Osteoblast (primary cell): Measurements from ENCODE around the genes WDR17, SPATA4, VEGFC and CDKN2AIP.

GRCh38 chr4:173318753-173318952, 15.5 kb downstream of the HMGB2 start:
- CAGE, long polyA plus RNA, result no peak
- RRBS, result no CpG with 5 or more reads among the region's 1 CpG

DNA sequence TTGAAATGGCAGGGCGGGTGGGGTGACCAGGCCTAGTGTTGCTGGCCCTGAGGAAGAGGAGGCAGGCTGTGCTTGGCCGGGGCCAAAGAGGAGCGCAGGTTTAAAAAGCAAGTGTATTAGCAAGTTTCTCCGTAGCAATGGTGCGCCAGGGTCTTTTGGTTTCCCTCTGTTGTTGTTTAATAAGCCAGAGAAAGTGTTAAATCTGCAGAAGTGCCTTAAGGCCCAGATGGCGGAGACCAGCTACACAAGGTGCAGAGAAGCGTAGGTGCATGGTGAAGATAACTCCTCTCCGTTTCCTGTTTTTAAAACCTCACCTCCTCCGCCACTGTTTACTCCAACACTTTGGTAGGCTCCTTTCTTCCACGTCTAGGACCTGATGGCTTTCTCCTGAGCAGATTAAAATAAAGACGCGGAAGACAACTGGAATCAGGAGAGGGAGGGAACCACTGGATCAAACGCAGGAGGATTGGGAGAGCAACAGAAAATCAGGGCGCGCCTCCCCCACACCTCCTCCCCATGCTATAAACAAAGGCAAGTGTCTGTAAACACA, 5.3 kb downstream of the HAND2 start:
- CAGE, long polyA plus RNA, result no peak
- RRBS, result no CpG with 5 or more reads among the region's 15 CpGs

- CAGE, long polyA plus RNA, result no peak
- RRBS, result 2% methylated on average over 44 of the region's 121 CpGs
These were observed 861 bp downstream of the HAND2 start for GRCh38 chr4:173528834-173529901.

GRCh38 chr4:173925304-173925821, 358.1 kb downstream of the FBXO8 start:
- CAGE, long polyA plus RNA, result no peak
- RRBS, result no CpG with 5 or more reads among the region's 2 CpGs

DNA sequence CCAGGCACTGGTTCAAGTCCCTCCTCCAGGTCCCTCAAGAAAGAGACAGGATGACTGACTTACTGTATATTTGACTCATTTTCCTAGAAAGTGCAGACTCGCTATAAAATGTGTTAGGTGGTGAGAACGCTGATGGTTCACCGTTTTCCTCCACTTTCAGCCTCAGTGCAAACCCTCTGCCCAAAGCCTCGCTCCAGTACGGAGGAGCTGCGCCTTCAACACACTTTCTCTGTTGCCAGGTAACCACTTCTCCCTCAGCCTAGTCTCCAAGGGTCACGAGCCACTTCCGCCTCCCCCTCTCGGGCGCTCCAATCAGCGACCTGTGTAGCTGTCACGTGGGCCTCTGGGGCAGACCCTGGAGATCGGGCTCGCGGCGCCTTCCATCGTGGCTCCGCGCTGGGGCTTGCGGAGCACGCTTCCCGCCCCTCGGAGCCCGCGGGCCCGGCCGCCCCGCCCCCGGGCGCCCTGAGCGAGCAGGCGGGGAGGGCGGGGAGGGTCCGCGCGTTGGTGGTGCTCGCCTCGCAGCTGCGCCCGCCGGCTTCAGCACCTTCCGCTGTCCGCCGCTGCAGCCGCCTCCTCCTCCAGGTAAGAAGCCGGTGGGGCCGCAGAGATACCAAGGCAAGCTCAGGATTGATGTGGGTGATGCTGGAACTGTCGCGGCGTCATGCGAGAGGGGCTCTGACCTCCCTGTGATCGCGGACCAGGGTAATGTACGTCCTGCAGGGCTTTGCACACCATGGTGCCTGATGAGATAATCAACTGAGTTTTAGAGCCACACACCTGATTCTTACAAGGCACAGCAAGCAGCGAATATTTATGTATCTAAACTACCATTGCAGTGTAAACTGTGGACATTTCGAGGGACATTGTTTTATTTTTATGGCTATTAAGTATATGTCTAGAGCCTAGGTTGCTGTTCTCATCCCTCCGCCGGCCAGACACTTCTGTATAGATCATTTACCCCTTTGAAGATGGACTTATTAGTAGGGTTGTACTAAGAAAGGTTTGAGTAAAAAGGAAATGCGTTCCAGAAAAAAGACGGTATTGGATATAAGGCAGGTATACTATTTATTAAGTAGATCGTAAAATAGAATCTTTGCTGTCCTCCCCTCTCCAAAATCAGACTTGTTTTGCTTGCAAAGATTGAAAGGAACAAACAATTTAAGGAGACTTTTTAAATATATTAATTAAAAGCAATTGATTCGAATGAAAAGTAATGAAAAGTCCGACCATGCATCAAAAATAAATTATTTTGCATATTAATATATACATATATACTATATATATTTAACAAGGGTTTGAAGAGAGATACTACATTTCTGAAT, at the start of gene WDR17:
Gene WDR17 (plus strand): TSS at position 347 of the 1,325 bp plus-strand sequence.
- CAGE, long polyA plus RNA, result no peak
- RRBS, result 2% methylated on average over 16 of the region's 63 CpGs

- CAGE, long polyA plus RNA, result no peak
- RRBS, result no CpG with 5 or more reads among the region's 36 CpGs
These were observed at the start of gene SPATA4 for GRCh38 chr4:176195338-176195842. Gene SPATA4 (minus strand): TSS chr4:176195585.

DNA sequence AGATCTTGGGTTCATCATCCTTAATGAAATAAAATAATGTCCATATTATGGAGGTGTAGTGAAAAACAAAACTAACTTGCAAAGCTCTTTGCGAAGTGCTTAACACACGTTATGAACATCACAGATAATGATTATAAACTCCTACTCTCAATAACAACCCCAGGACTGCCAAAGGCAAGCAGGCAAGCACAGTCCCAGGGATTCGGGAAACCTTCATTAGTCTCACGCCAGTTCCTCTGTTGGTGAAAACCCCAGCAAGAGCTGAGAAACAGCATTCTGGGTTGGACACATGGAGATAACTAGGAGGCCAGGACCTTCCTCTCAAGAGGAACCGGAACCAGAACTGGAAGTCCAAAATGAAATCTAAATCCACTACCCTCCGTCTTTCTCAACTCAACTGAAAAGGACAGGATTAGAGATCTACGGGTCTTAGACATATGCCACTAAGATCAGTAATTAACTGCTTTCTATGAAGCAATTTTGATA, 3.8 kb downstream of the VEGFC start:
- CAGE, long polyA plus RNA, result no peak
- RRBS, result no CpG with 5 or more reads among the region's 7 CpGs

GRCh38 chr4:176792684-176793380, at the start of gene VEGFC:
Gene VEGFC (minus strand): TSS chr4:176792922.
- CAGE, long polyA plus RNA, result no peak
- RRBS, result 2% methylated on average over 39 of the region's 69 CpGs

GRCh38 chr4:177533374-177533756, 91.1 kb upstream of the AGA start:
- CAGE, long polyA plus RNA, result no peak

DNA sequence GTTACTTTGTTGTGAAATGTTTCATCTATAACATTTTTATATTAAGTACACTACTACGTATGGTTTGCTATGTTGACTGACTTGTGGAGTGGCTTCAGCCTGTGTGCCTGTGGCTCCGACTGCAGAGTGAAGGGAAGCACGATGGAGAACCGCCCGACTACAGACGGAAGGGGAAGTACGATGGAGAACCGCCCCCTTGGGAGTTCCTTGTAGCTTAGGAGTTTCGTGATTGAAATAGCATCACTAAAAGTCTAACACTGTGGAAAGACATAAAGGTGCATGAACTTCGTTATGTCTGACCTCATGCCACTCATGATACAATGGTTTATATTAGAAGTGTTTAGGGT, 595.6 kb upstream of the AGA start:
- CAGE, long polyA plus RNA, result no peak
- RRBS, result no CpG with 5 or more reads among the region's 10 CpGs

DNA sequence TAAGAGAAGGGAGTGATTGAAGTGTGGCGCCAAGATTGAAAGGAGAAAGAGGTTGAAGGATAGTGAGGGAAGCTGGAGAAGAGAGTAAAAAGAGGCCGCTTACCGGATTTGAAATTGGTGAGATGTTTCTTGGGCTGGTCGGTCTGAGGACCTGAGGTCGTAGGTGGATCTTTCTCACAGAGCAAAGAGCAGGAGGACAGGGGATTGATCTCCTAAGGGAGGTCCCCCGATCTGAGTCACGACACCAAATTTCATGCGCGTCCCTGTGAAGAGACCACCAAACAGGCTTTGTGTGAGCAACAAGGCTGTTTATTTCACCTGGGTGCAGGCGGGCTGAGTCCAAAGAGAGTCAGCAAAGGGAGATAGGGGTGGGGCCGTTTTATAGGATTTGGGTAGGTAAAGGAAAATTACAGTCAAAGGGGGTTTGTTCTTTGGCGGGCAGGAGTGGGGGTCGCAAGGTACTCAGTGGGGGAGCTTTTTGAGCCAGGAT, 1727.7 kb upstream of the AGA start:
- CAGE, long polyA plus RNA, result no peak
- RRBS, result no CpG with 5 or more reads among the region's 13 CpGs

DNA sequence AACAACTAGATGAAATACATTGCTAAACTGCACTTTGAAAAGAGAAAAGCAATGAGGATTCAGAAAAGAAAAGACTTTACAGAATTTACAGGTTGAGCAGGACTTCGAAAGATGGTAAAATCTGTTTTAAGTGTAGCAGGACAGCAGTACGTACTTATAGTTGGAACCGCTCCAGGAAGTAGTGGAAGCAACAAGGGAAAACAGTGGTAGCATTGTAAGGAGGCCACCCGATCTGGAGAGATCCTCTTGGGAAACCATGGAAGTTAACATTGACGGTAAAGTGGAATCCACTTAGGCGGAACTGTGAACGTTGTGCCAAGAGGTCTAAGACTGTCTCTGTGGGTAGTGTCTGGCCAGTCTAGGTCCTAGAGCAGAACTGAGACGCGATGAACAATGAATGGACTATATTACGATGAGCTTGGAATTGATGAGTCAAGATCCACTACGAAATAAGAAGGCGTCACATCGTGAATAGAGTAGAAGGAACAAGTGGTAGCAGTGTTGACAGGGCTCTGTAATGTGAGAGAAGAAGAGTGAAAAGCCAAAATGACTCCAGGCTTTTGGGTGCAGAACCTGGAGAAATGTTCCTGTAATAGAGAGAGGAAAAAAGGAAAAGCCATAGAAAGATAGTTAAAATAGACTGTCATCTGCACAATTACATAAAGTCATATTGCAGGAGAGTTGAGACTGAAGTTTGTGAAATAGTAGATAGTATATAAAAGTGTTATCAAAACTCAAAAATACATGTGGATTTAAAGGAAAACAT, 124.0 kb downstream of the TENM3 start:
- CAGE, long polyA plus RNA, result no peak
- RRBS, result no CpG with 5 or more reads among the region's 13 CpGs

- CAGE, long polyA plus RNA, result no peak
- RRBS, result 3% methylated on average over 35 of the region's 73 CpGs
These were observed 110.7 kb downstream of the DCTD start for GRCh38 chr4:182806107-182807333.

GRCh38 chr4:182890742-182891697, 26.2 kb downstream of the DCTD start:
- CAGE, long polyA plus RNA, result no peak
- RRBS, result no CpG with 5 or more reads among the region's 10 CpGs

- CAGE, long polyA plus RNA, result no peak
- RRBS, result no CpG with 5 or more reads among the region's 5 CpGs
These were observed 1.0 kb upstream of the DCTD start for GRCh38 chr4:182918254-182918573.

GRCh38 chr4:182918714-182919302, 1.6 kb upstream of the DCTD start:
- CAGE, long polyA plus RNA, result no peak
- RRBS, result no CpG with 5 or more reads among the region's 7 CpGs

- CAGE, long polyA plus RNA, result no peak
- RRBS, result 3% methylated on average over 43 of the region's 107 CpGs
These were observed 1.1 kb upstream of the WWC2 start for GRCh38 chr4:183097609-183098724.

DNA sequence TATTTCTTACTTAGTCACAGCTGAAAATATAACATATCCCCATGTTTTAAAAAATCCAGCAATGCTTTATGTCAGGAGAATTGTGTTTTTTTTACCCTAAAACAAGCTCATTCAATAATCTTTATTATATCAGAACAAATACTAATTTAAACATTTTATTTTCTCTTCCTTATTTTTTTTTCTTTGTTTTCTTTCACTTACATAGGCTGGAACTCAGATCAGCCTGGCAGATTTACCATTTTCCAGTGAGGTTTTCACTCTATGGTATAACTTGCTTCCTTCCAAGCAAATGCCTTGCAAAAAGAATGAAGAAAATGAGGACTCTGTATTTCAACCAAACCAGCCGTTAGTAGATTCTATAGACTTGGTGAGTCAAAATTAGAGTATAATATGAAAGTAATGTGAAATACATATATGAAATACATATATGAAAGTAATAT, 49.2 kb downstream of the CLDN22 start:
- CAGE, long polyA plus RNA, result no peak
- RRBS, result no CpG with 5 or more reads among the region's 1 CpG

DNA sequence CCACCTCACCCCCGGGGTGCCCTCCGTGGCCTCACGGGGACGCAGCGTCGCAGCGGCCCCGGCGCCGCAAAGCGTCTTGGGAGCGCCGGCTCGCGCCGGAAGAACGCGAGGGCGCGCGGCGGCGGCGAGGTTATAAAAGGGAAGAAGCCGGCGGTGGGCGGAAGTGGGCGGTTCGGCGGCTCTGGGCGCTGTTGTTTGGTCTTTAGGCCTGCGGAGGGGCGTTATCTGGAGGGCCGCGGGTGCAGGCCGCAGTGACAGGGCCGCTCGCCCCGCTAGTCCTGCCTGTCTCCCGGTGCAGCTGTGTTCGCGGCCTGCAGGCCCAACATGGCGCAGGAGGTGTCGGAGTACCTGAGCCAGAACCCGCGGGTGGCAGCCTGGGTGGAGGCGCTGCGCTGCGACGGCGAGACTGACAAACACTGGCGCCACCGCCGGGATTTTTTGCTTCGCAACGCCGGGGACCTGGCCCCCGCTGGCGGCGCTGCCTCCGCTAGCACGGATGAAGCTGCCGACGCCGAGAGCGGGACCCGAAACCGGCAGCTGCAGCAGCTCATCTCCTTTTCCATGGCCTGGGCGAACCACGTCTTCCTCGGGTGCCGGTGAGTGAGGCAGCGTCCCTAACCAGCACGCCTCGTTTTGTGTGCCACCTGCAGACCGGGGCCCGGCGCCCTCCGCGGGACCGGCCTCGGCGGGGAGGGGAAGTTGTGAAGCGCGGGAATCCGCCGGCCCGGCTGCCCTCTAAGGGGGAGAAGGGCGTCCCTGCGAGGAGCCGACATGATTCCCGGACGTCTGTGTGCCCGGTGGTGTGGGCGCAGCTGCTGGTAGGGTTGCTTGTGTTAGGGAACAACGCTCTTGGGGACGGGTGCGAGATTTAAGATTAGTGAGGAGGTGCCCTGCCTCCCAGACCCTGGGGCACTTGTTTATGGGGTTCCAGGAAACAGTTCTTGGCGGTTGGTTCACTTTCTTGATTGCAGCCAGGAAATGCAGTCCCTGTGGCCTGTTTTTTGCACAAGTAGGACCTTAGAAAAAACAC, at the start of gene CDKN2AIP:
Gene CDKN2AIP (plus strand): TSS at position 163 of the 1,030 bp plus-strand sequence.
- CAGE, long polyA plus RNA, result start-site peak on the plus strand centred at position 220 of the sequence, 127 bp wide, 22 and 30 reads in 2 replicates
- RRBS, result 2% methylated on average over 47 of the region's 99 CpGs

DNA sequence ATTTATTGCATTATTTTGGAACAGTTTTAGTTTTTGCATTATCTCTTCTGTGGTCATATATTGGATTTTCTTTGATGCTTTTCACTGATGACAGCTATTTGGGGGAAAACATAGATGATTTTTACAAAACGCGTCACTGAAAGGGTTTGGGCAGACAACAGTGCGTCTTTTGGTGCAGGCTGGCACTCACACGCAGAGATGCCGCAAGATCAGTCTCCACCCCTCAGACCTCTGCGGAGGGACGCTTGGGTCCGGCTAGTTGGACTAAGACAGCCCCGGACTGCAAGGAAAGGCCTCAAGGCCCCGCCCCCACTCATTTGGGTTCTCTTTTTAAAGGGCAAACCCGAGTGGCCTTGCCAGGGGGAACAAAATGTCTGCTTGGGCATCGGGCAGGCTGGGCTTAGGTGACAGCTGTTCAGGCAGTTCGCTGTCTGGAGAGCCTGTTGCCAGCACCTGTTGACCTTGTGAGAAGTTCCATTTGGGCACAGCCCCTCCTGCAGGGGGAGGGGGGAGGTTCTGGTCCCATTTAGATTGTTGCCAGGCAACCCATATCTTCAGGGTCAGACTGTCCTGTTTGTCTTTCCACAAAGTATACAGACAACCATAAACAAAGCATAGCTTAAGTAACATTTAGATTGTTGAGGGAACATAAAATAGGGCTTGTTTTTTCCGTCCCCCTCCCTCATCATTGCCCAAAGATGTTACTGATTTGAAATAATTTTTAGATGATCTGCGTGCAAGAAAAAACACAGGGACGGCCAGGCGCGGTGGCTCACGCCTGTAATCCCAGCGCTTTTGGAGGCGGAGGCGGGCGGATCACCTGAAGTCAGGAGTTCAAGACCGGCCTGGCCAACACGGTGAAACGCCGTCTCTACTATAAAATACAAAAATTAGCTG, 39.6 kb downstream of the RWDD4 start:
- CAGE, long polyA plus RNA, result no peak
- RRBS, result no CpG with 5 or more reads among the region's 27 CpGs